Mesenchymal stem cell of Wharton's jelly (primary cell): ENCODE results near the gene FGFR1OP2.

DNA sequence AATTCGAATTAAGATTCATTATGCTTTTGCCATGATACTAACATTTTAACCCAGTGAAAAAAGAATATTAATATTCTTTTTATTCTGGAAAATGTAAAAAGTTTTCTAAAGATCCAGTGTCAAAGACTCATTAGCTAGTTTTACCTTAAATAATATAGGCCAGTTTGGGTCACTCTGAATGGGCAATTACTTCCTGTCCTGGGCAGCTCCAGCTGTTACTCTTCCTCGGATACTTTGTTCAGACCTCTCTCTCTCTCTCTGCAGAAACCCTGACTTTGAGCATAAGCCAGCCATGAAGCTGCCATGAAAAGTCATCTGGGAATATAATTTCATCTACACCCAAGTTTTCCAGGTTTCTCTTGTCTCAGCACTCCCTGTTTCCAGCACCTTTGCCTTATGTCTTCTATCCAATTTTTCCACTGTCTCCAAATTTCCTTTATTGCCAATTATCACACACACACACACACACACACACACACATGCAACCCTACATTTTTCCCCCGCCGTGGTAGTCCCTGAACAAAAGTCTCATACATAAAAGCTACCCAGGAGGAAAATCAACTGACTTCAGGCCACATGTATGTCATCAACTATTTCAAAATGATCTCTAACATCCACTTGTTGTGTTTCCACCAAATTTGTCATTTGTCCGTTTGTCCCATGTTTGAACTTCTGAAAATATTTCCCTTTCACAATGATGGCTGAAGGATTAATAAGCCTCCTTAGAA lies 318.1 kb downstream of the SSPN start:
- CAGE, long polyA plus RNA: no peak

- CAGE, long polyA plus RNA: no peak
These were observed 181.7 kb downstream of the ITPR2 start for GRCh38 chr12:26651247-26651668.

DNA sequence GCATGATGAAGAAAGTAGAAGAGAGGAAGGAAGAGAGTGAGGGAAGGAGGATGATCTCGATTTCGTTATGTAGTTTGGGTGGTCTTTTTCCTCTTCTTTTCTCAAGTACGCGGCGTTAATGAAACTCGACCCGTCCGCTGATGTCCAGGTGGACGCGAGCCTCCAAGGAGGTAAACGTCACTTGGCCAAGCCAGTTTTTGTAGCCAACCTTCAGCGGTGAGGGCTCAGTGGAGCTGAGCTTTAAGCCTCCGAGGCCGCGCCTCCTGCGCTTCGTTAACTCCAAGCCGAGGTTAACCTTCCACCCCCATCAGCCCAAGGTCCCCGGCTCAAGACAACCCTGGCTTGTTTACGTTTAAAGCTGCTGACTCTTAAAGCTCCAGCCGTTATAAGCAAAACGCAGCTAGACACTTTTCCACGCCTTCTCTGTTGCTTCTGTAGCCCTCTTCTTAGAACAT lies 750 bp upstream of the ITPR2 start:
- CAGE, long polyA plus RNA: no peak

DNA sequence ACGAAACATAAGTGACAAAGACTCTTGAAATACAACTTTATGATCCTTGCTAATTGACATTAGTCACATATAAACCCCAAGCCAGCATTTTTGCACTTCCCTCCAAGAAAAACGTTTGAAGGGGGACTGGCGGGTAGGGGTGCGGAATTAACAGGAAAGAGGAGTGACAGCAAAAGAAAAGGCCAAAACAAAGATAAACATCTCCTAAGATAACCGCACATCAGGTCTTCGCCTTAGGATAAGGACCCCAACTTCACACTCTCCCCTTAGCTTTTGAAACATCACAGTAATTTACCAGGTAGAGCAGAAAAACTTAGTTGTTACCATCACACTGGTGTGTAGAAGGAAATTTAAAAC lies 664 bp downstream of the INTS13 start:
- CAGE, long polyA plus RNA: no peak

GRCh38 chr12:26937868-26938825 lies at the start of gene FGFR1OP2:
Gene FGFR1OP2 (plus strand): TSS chr12:26938470.
- CAGE, long polyA plus RNA: no peak

DNA sequence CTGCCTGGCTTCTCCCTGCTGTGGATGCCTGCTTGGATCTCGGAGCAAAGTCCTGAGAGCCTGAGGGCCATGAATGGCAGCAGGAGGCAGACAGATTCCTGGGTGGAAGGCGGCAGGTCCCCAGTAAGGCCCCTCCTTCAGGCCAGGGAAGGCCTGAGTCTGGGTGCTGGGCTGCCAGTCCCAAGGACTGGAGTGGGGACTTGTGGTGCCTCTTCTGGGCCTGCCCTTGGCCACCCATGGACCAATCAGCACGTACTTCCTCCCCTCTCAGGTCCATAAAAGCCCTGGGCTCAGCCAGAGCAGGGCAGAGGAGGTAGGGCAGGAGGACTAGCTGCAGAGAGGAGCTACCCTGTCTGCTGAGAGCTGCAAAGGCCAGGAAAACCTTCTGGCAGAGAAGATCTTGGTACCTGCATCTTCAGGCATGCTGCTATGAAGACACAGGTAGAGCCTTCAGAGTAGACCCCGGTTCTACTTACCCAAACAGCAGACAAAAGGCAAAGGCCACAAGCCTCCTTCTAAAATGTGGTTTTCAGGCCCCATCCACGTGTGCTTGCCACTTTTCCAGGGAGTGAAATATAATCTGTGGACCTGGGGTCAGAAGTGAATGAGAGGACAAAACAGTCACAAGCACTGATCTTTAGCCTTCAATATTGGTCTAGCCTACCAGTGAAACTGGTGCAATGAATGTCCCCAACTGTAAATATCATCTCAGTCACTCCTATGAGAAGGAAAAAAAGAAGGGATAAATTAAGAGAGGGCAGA lies 29.8 kb upstream of the STK38L start:
- CAGE, long polyA plus RNA: no peak

- CAGE, long polyA plus RNA: no peak
These were observed 7.7 kb upstream of the STK38L start for GRCh38 chr12:27236449-27236802.

GRCh38 chr12:27333425-27334011 lies 882 bp downstream of the BMAL2 start:
- CAGE, long polyA plus RNA: no peak

- CAGE, long polyA plus RNA: no peak
These were observed 14.1 kb downstream of the SMCO2 start for GRCh38 chr12:27460345-27461289.

DNA sequence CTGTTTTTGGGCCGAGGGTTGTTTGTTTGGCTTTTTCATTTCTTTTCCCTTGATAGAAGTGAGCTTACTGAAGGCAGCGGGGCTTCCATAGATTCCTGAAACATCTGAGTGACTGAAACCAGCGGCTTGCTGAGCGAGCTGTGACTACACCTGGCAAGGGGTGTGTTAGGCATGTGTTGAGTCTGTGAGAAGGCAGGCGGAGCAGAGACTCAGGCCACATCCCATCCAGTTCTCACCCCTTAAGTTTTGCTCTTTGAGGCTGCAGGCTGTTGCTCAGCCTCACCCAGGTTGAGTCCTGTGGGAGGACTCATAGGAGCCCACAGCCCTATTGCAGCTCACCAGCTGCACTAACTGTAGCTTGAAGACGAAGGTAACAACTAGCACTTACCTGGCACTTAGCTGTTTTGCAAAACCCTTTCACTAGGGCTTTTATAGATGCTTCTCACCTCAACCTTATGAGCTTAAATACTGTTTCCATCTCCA lies 17.3 kb downstream of the PPFIBP1 start:
- CAGE, long polyA plus RNA: no peak

- CAGE, long polyA plus RNA: no peak
These were observed 6.9 kb upstream of the MRPS35 start for GRCh38 chr12:27703589-27704287.

- CAGE, long polyA plus RNA: no peak
These were observed 719 bp downstream of the MRPS35 start for GRCh38 chr12:27711228-27711874.

- CAGE, long polyA plus RNA: no peak
These were observed 5.7 kb downstream of the PTHLH start for GRCh38 chr12:27966659-27967346.

GRCh38 chr12:27970696-27971871 lies 1.4 kb downstream of the PTHLH start:
- CAGE, long polyA plus RNA: no peak

DNA sequence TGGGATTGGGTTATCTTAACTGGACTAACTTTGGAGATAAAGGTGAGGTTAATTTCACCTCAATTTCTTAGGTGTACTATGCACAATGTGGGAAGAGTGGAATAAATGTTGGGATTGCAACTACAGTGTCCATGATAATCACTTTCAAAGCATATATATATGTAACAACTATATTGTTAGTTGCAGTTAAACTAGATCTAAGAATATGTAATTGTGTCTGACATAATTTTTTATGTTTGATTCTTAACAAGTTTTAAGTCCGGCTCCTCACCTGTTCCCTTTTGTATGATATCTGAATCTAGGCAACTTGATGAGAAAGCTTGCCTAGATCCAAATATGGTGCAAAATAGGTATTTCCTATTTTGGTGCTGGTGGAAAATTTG lies 4.4 kb upstream of the CCDC91 start:
- CAGE, long polyA plus RNA: no peak

DNA sequence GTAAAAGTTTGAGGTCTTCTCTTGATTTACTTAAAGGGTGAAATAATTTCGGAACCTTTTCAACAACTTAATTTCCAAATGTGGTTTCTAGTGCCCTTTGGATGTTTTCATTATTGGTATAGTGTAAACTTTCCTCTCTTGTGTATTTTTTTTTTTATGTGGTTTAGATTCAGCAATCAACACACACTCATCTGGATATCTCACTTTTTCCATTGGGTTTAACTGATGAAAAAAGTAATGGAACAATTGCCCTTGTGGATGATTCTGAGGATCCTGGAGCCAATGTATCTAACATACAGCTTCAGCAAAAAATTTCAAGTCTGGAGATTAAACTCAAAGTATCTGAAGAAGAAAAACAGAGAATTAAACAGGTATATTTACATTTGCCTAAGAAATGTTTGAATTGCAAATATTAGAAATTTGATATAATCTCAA lies 116.3 kb downstream of the CCDC91 start:
- CAGE, long polyA plus RNA: no peak

DNA sequence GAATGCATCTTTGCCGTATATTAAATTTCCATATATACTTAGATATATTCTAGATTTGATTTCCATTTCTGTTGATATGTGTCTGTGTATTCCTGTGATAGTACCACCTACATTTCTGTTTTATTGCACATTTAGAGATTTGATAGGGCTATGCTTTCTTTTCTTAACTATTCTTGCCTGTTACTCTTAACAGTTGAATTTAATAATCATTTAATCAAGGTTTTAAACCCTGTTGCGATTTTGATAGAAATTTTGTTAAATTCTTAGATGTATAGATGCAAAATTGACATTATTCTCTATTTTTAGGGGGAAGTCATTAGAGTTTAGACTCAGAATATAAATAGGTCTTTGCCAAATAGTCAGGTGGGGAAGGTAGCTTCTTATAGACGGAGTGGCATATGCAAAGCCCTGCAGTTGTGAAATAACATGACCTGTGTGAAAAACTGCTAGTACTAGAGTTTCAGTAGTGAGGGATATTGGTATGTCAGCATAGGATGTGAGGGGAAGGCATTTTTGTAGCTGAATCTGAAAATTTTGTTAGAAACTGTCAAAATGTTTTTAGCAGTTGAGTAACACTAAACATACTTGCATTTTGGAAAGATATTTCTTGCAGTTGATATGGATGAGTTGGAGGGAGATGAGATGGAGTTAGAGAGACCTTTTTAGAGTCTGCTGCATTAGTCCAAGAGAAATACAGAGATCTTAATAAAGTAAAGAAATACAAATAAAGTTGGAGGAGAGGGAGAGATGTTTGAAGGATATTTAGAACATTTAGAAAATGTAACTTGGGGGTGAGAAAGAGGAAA lies 133.4 kb downstream of the CCDC91 start:
- CAGE, long polyA plus RNA: no peak

- CAGE, long polyA plus RNA: no peak
These were observed 272.5 kb downstream of the CCDC91 start for GRCh38 chr12:28462517-28463335.

DNA sequence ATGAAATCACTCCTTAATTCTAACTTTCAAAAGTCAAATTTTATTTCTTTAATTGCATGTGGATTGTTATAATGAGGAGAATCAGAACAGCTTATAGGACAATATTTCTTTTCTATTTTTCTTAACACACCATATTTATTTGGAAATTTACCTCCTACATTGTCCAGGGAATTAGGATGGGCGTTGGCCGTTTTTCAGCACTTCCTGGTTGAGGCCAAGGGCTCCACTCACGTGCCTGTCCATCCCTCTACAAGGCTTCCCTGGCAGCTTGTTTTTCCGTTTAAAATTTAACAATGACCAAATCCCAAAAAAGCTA lies 1.1 kb upstream of the FAR2 start:
- CAGE, long polyA plus RNA: no peak

DNA sequence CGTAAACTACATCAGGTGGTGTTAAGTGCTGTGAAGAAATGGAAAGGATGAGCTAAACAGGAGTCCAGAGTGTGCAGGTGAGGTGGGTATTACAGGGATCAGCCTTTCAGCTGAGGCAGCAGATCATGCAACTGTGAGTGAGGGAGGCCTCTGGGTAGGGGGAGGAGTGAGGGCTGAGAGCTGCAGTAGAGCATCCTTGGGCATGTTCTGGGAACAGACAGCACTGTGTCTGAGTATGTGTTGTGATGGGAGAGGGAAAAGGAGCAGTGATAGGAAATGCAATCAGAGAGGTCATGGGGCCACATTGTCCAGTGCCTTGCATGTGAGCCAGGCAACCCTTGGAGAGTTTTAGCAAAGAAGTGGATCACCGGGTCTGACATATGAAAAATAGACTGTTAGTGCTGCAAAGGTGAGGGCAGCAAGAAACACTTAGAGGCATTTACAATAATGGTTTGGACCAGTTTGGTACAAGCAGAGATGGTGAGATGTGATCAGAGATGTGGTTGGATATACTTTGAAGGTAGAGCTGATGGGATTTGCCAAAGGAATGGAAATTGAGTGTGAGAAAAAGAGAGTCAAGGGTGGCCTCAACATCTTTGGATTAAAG lies 81.2 kb downstream of the FAR2 start:
- CAGE, long polyA plus RNA: no peak